ENCODE results near the gene SLC22A4.

DNA sequence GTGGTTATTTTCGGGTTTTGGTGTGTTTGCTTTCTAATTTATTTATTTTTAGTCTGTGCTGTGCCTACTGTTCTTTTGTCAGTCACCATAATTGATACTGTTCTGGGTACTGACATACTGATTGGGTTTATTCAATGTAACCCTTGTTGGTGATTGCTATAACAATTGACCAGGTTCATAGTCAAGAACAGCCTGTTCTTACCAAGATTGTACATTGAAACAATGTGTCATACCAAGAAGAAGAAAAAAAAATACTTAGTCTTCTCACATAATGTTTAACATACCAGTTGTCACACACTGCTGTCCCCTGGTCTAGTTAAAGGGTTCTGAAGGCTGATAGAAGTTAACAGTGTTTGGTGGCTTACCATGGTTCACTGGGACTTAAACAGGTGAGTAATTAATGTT, 18.6 kb upstream of the CDC42SE2 start:
- PRO-cap, result no peak
- RAMPAGE, long total RNA, 2 experiments, result no peak in any of the 2 experiments

- PRO-cap, result no peak
- RAMPAGE, long total RNA, 2 experiments, result no peak in any of the 2 experiments
Measured at GRCh38 chr5:131280898-131281528, 17.2 kb downstream of the CDC42SE2 start.

DNA sequence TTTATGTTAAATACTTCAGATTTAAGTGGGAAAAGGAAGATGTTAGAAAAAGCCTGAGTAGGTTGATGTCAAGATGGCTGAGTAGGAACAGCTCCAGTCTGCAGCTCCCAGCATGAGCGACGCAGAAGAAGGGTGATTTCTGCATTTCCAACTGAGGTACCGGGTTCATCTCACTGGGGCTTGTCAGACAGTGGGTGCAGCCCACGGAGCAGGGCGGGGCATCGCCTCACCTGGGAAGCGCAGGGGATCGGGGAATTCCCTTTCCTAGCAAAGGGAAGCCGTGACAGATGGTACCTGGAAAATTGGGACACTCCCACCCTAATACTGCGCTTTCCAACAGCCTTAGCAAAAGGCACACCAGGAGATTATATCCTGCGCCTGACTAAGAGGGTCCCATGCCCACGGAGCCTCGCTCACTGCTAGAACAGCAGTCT, 80.1 kb downstream of the CDC42SE2 start:
- PRO-cap, result no peak
- RAMPAGE, long total RNA, 2 experiments, result no peak in any of the 2 experiments

- PRO-cap, result no peak
- RAMPAGE, long total RNA, 2 experiments, result no peak in any of the 2 experiments
Measured at GRCh38 chr5:131359087-131359647, 95.3 kb downstream of the CDC42SE2 start.

DNA sequence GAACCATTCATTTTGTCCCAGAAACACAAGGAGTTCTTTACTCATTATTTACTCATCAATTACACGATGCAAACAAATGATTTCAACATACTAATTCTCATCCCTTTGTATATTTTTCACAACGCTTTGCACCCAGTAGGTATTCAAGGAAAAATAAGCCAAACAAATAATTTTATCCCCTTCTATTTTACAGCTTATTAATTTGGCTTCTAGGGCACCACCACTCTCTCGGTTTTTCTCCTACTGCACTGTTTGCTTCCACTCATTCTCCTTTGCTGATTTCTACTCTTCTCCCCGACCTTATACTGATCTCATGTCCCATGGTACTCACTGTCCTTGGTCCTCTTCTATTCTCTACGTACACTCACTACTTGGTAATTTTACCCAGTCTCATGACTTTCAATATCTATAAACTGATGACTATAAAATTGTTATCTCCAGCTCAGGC, 4.2 kb downstream of the RAPGEF6 start:
- PRO-cap, result no peak
- RAMPAGE, long total RNA, 2 experiments, result no peak in any of the 2 experiments

- PRO-cap, result no peak
- RAMPAGE, long total RNA, 2 experiments, result no peak in any of the 2 experiments
Measured at GRCh38 chr5:131688569-131689853, 54.0 kb upstream of the RAPGEF6 start.

- PRO-cap, result no peak
- RAMPAGE, long total RNA, 2 experiments, result no peak in any of the 2 experiments
Measured at GRCh38 chr5:131714548-131715047, 79.6 kb upstream of the RAPGEF6 start.

- PRO-cap, result no peak
- RAMPAGE, long total RNA, 2 experiments, result no peak in any of the 2 experiments
Measured at GRCh38 chr5:131746972-131747657, 49.7 kb downstream of the FNIP1 start.

GRCh38 chr5:131789539-131790280, 7.1 kb downstream of the FNIP1 start:
- PRO-cap, result no peak
- RAMPAGE, long total RNA, 2 experiments, result no peak in any of the 2 experiments

DNA sequence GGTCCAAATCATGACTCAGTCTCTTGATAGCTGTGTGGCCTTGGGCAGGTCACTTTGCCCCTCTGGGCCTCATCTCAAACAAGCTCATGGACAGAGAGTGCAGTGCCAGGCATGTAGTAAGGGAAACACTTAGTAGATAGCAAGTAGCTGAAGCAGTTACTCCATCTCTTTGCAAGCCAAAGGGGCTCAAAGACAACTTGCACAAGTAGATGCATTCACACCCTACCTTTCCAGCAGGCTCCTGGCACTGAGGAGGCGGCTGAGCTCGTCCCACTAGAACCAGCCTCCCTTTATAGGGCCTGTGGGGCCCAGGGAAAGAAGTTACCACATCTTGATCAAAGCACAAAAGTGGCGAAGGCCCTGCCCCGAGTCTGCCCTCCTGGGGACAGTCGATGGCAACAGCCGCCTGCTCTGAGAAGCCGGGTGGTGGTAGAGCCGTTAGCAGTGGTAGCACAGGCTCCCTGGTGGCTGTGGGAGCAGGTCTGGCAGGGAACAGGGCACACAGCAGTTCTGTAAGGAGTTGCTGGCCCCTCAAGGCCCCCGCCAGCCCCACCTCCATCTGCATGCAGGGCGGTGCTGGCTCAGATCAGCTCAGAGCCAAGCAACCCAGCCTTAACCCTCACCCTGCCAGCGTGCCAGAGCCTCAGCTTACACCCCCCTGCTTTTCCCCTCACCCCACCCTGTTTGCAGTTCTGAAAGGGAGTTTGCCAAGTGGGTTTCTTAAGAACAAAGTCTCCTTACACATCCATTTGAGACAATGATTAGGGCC, 12.1 kb downstream of the ACSL6 start:
- PRO-cap, result no peak
- RAMPAGE, long total RNA, 2 experiments, result no peak in any of the 2 experiments

GRCh38 chr5:132074551-132074806, 890 bp downstream of the CSF2 start:
- PRO-cap, result no peak
- RAMPAGE, long total RNA, 2 experiments, result no peak in any of the 2 experiments

- PRO-cap, result no peak
- RAMPAGE, long total RNA, 2 experiments, result no peak in any of the 2 experiments
Measured at GRCh38 chr5:132224538-132224996, 3.1 kb downstream of the P4HA2 start.

- PRO-cap, result bidirectional peak, plus-strand start at chr5:132294408, minus-strand start at chr5:132294246
- RAMPAGE, long total RNA, 2 experiments, result no peak in any of the 2 experiments
Measured at GRCh38 chr5:132294327-132294685, at the start of gene SLC22A4. Gene SLC22A4, plus strand, starts transcription at chr5:132294394.

DNA sequence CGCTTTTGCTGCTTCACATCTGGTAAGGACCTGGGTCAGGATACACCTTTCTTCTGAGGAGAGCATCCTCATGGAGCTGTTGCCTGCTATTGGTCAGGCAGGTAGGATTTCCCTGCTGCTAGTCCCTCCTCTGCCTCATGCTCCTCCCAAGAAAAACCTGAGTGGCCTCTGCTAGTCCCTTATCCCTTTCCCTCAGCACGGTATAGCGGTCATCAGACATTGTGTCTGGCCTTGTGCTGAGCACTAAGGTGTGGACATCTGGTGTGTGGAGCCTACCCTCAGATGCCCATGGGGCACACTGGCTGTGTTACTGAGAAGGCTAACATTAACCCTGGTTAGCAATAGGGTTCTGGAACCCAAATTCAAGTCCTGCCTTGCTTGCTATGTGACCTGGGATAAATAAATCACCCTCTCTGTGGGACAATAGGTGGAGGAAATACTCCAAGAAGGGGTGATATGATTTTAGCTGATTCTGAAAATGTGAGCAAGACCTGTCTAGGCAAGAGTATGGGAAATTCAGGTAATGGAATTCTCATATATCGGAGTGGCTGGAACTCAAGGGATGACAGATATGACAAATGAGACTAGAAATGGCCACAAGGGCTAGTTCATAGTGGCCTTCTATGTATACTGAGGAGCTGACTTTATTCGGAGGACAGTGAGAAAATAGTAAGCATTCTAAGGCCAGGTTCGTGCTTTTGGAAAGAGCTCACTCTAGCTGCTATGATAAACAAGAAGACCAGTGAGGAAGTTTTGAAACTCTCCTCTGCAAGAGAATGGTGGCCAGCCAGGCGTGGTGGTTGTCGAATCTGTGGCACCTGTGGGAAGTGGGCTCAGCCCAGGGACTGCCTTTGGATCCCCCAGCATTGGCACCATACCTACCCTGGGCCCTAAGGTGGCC, 1.8 kb downstream of the SLC22A4 start:
- PRO-cap, result no peak
- RAMPAGE, long total RNA, 2 experiments, result no peak in any of the 2 experiments

GRCh38 chr5:132425025-132425418, 55.5 kb downstream of the SLC22A5 start:
- PRO-cap, result no peak
- RAMPAGE, long total RNA, 2 experiments, result no peak in any of the 2 experiments

DNA sequence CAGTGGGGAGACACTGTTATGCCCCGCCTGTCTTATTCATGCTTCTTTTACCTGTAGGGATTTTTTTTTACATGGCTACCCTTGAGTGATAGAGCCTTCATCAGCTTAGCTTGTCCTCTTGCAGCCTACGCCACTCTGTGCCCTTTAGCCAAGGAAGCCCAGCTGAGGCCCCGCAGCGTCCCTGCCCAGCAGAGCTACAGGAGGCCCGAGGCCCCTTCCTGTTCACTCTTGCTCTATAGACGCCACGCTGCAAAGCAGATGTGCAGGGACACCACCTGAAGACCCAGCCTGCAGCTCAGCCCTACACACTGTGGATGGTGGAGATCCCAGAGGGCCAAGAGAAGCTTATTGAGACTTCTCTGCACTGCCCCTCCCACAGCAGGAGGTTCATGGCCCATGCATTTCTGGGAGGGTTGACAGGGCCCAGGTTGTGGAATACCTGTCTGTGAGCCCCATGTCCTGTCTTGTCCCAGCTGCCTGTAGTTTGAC, 33.6 kb downstream of the IRF1 start:
- PRO-cap, result no peak
- RAMPAGE, long total RNA, 2 experiments, result no peak in any of the 2 experiments

- PRO-cap, result no peak
- RAMPAGE, long total RNA, 2 experiments, result no peak in any of the 2 experiments
Measured at GRCh38 chr5:132465021-132465696, 25.4 kb downstream of the IRF1 start.

DNA sequence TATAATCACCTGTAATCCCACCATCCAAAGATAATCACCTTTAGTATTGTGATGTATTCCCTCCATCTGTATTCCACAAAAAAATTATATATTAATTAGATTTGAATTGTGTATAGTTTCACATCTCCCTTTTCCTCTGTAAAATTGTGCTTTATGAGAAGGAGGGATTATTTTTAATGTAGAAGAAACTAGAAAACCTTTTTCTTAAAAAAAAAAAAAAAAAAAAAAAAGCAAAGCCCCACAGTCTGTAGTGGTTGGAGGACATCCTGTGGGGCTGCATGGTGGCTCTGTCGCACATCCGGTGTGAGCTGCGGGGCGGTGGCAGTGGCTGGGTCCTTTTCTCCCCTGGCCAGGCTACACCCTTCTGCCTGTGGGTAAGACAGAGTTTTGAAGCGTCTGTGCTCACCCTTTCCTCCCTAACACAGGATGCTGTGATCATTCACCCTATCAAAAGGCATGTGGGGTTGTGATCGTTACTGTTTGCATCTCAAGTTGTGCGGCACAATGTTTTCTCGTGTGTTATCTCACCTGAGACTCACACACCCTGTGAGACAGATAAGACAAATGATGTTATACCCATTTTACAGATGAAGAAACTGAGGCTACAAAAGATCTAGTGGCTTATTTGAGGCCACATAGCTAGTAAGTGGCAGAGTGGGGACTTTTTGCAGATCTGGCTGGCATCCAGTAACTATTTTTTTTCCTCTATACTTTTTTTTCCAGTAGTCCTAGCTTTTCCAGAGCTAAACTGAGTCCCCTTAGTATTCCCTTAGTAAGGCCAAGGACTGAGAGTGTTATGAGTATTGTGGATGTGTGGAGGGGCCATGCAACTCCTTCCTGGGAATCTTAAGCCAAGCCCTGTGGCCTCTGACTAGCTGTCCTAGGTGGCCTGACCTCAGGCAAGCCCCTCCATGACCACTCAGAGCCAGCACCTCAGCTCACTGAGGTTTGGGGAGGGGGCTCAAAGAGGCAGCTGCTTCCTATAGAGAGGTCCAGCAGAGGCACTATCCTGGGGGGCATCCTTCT, 17.5 kb downstream of the IRF1 start:
- PRO-cap, result no peak
- RAMPAGE, long total RNA, 2 experiments, result no peak in any of the 2 experiments

DNA sequence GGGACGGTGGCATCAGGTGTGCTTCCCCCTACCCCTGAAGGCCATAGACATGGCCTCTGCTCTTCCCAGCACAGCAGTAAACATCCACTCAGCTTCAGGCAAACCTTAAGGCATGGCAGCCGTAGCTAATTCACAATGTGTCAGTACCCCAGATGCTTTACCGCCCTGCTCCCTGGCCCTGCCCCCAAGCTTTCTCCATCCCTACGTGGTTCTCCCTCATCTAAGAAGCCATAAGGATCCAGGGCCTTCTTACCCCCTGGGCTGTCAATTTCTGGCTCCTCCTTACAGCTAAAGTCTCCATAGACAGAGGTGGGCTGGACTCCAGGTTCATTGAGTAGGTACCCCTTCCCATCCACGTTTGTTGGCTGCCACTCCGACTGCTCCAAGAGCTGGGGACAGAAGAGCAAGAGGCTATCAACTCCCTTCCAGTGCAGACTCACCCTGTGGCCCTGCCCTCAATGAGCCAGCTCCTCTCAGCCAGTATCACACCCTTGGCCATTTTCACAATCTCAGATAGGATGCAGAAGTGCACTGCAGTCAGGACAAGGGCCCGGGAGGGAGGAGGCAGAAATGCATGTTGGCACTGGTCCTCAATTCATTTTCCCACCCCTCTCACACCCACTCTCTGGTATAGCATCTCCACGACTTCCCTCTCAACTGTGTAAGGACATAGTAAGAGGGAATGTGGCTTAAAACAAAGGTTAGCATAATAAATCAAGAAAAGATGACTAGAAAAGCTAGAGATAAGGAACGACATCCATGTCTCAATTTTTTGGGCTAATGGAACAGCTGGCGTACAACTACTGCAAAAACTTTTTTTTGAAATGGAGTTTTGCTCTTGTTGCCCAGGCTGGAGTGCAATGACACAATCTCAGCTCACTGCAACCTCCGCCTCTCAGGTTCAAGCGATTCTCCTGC, 6.2 kb downstream of the IRF1 start:
- PRO-cap, result no peak
- RAMPAGE, long total RNA, 2 experiments, result no peak in any of the 2 experiments

- PRO-cap, result no peak
- RAMPAGE, long total RNA, 2 experiments, result no peak in any of the 2 experiments
Measured at GRCh38 chr5:132487353-132487611, 3.3 kb downstream of the IRF1 start.